Vermiform appendix (tissue), 1 donor: Measurements from ENCODE around the genes TRPM5 and SLC22A18.

- PRO-cap = no peak
Measured at GRCh38 chr11:2157344-2157785, 3.6 kb downstream of the INS start.

DNA sequence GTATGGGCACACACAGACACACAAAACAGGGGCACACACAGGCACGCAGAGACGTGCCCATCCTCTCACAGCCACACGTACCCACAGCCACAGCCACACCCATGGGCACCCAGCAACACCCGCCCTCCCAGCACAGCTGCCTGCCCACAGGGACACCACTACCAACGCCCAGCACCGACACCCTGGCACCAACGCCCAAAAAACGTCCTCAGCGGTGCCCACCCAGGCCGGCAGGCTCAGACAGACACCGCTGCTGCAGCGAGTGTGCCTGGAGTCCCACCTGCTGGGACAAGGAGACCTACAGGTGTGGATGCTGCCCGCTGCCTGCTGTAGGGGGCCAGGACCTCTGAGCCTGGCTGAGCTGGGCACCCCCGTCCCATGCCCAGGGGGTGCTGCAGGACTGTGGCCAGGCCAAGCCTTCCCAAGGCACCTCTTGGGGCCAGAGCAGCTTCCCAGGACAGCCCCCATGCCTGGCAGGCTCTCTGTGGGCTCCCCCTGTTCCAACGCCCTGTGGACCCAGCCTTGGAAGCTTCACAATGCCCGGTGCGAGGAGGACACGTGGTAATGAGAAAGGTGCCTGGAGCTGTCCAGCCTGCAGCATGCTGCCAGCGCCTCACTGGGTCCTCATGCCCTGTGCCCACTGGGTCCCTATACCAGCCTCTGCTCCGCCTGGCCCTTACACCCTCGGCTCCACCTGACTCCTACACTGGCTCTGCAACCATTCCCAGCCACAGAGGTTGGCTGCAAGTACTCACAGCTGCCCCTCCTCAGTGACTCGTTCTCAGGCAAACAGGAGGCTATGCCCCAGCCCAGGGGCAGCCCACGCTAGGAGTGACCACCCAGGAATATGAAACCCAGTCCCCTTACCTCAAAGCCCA lies 45.8 kb upstream of the TH start:
- PRO-cap = no peak

DNA sequence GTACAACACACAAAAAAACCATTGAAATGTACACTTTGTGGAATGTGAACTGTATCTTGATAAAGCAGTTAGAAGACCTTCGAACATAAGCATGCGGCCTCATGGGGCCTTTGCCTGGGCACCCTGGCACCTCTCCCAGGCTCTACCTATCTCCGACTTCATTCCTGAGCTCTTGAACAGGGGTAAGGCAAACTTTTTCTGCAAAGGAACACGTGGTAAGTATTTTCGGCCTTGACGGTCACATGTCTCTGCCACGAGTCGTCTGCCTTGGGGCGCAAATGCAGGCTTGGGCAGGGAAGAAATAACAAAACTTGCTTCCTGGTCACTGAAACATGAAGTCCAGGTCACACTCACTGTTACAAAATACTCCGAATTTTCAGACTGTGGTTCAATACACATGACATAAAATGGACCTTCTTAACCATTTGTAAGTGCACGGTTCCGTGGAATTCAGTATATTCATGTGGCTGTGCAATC lies 3.4 kb upstream of the ASCL2 start:
- PRO-cap = no peak

DNA sequence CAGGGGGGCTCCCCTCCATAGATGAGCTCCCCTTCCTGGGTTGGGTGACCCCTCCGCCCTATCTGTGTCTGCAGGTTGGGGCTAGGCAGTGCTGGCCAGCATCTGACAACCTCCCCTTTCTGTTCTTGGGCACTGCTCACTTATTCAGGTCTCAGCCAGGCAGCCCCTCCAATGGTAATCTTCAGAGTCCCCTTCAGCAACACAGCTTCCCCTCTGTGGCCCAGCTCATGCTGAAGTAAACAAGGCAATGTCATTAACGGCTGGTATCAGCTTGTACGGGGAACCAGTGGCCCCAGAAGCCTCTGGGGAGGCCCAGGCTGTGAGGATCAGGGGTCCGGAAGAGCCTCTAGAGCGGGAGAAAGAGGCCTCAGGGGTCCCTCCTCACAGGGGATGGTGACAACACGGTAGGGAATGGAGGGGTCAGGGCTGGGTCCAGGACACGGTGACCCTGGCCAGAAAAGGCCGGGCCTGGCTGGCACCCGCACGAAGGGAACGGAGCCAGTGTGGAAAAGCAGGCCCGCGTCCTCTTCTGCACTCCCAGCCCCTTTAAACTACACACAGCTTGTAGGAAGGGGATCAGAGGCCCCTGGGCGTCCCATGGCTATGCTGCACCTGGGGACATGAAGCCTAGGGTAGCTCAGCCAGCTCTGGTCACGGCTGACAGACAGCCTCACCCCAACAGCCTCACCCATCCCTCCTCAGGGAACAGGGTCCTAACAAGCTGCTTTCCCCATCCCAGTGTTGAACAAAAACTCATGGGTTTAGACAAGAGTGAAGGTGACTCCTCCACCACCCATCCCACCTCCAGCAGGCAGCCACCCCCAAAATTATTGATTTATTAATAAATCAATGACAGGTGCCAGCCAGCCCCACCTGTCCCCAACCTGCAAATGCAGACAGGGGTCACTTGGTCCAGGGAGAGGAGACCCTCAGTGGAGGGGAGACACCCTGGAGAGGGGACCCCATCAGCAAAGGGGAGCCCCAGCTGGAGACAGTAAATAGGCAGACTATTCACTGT lies 9.3 kb upstream of the CD81 start:
- PRO-cap = no peak

DNA sequence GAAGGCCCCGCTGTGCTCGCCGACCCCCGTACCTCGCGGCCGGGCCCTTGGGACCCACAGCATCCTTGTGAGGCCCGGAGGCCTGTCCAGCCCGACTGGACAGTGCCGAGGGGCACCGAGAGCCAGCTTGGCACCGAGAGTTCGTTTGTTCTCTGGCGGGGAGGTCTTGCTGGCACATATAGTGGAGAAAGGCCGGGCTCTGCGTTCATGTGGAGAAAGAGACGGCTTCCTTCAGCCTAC lies 254 bp downstream of the TSSC4 start:
- PRO-cap = no peak

GRCh38 chr11:2444372-2444734 lies at the start of gene TRPM5:
TRPM5 (minus strand) TSS chr11:2444514.
- PRO-cap = unidirectional peak, minus-strand start at chr11:2444535

GRCh38 chr11:2461188-2461704 lies 16.4 kb downstream of the KCNQ1 start:
- PRO-cap = no peak

DNA sequence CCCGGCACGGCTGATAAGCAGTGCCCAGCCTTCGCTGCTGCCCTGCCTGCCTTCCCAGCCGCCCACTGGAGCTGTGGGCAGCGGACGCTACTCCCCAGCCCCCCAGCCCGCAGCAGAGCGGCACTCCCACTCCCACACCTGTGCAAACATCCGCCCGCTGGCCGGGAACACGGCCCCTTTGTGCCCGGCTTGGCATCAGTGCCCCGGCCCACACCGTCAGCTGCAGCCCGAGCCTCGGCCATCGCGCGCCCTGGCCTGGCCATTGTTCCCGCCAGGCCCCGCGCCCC lies 130.2 kb downstream of the KCNQ1 start:
- PRO-cap = unidirectional peak, minus-strand start at position 67 of the sequence

DNA sequence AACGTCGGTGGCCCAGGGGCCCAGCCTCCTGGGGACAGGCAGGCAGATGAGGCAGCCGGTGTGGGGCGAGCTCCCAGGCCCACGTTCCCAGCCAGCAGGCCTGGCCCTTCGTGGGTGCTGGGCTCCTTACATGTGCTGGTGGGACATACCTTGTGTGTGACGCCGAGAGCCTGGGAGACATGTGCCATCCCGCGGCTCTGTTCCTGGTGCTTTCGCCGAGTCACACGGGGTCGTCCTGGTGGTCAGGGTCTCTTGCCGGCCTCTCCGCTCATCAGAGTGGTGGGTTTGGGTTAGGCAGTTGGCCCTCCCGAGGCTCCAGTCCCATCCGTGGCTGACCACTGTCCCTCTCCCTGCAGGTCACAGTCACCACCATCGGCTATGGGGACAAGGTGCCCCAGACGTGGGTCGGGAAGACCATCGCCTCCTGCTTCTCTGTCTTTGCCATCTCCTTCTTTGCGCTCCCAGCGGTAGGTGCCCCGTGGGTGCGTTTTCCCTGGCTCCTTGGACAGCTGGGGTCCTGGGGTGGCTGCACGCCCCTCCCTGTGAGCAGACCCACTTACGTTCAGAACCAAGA lies 138.4 kb downstream of the KCNQ1 start:
- PRO-cap = no peak

GRCh38 chr11:2825226-2825946 lies 60.2 kb downstream of the CDKN1C start:
- PRO-cap = no peak

GRCh38 chr11:2884860-2885486 lies 602 bp downstream of the CDKN1C start:
- PRO-cap = unidirectional peak, minus-strand start at chr11:2885102

DNA sequence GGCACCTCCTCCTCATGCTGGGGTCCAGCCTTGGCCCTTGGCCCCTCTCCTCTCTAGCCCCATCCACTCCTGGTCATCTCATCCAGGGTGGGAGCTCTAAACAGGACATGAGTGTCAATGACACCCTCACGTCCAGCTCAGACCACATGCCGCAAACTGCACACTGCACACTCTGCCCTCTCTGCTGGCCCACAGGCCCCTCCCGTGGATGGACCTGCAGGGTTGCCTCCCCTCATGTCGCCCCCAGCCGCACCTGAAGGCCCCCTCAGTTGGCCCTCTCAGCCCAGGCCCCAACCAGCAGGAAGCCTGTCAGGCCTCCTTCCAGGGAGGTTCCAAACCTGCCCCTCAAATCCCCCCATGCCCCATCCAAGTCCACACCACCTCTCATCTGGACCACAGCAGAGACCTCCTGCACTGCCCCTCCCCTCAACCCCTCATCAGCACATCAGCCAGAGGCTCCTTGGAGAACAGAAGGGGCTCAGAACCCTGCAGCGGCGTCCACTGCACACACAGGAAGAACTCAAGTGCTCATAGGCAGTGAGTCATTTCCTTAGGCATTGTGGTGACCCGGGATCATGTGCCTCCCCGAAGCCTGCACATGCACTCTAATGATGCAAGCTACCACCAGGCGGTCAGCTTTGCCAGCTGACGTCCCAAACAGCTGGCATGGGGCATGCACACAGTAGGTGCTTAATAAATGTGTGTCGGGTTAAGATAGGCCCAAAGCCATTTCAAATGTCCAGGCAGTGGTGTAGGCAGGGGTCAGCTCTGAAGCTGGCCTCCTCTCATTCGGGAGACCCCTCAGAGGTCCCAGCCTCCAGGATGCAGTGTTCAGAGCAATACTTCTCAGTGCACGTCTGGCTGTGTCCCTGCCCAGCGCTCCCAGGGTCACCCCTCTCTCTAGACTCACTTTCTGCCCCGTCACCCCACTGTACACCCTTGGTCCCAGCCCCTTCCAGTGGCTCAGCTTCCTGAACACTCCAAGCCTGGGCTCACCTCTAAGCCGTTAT lies 3.4 kb upstream of the SLC22A18 start:
- PRO-cap = unidirectional peak, minus-strand start at position 462 of the sequence; unidirectional peak, minus-strand start at position 522 of the sequence

DNA sequence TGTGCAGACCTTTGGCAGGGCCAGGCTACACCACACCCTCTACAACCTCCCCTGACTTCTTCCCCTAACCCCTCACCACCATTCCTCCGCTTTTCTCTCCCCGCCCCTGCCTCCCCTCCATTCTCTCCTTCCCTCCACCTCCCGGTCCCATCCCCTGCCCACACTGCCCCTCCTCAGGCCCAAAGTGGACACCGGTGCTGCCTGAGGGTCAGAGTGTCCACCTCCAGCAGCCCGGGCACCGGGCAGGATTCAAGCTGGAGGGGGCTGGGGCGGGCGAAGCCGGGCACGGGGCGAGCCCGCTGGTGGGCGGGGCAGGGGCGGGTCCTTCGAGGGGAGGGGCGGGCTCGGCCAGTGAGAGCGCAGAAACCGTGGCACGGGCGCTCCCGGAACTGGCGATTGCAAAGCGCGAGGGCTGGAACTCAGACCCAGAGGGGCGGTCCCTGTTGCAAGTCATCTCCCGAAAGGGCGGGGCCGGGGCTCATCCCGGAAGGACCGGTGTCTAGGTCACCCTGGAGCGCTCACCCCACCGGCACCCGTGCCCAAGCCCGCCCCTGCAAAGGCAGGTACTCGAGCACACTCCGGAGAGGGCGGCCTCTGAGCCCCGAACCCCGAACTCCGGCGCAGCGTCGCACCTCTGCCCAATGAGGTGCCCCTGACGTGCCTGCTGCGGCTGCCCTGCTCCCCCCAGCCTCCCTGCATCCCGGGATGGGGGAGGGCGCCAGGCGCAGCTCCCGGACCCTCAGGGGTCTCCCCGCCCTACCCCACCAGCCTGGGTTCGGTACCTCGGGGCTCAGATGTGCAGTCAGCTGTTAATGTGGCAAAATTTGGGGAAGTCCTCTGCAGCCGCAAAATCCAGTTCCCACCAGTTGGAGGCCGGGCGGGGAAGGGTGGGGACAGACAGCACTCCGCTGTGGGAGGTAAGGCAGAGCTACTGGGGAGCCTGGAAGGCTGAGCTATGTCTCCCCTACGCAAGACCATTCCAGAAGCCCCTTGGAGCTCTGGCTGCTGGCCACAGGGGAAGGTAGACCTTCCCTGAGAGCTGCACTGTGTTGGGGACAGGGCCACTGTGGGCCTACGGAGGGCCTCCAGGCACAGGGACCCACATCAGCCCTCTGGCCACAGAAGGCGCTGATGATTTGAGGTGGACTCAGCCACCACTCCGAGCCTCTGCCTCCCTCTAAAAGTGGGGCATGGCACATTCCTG lies at the start of gene SLC22A18:
SLC22A18 (plus strand) TSS at position 477 of the 1,204 bp plus-strand sequence.
- PRO-cap = bidirectional peak, plus-strand start at position 481 of the sequence, minus-strand start at position 391 of the sequence; bidirectional peak, plus-strand start at position 911 of the sequence, minus-strand start at position 578 of the sequence

- PRO-cap = no peak
Measured at GRCh38 chr11:2975332-2976160, 16.6 kb downstream of the NAP1L4 start.

DNA sequence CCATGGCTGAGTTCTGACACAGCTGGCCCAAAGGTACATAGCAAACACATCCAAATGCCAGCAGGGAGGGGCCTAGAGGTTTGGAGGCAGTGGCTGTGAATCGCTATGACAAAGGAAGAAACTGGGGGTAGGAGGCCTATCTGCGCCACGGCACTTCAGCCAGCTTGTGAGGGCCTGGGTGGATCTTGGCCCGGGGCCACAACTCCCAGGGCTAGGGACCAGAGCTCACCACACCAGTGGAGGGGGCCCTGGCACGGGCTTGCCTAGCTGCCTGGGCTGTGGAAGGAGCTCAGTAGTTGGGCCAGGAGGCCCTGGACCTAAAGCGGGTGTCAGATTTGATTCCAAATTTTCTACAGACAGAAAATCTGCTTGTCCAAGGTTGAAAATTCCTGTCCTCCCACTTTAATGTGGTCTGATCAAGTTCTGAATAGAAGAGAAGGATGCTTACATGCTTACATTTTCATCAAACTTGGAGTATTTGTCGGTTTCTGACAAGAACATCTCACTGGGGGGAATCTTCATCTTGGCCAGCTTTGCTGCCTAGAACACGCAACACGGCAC lies 9.5 kb upstream of the NAP1L4 start:
- PRO-cap = no peak

GRCh38 chr11:3058630-3059180 lies 1.5 kb upstream of the CARS1 start:
- PRO-cap = no peak

- PRO-cap = no peak
Measured at GRCh38 chr11:3090810-3091097, 33.5 kb upstream of the CARS1 start.

GRCh38 chr11:3155601-3155993 lies 9.5 kb downstream of the OSBPL5 start:
- PRO-cap = no peak

DNA sequence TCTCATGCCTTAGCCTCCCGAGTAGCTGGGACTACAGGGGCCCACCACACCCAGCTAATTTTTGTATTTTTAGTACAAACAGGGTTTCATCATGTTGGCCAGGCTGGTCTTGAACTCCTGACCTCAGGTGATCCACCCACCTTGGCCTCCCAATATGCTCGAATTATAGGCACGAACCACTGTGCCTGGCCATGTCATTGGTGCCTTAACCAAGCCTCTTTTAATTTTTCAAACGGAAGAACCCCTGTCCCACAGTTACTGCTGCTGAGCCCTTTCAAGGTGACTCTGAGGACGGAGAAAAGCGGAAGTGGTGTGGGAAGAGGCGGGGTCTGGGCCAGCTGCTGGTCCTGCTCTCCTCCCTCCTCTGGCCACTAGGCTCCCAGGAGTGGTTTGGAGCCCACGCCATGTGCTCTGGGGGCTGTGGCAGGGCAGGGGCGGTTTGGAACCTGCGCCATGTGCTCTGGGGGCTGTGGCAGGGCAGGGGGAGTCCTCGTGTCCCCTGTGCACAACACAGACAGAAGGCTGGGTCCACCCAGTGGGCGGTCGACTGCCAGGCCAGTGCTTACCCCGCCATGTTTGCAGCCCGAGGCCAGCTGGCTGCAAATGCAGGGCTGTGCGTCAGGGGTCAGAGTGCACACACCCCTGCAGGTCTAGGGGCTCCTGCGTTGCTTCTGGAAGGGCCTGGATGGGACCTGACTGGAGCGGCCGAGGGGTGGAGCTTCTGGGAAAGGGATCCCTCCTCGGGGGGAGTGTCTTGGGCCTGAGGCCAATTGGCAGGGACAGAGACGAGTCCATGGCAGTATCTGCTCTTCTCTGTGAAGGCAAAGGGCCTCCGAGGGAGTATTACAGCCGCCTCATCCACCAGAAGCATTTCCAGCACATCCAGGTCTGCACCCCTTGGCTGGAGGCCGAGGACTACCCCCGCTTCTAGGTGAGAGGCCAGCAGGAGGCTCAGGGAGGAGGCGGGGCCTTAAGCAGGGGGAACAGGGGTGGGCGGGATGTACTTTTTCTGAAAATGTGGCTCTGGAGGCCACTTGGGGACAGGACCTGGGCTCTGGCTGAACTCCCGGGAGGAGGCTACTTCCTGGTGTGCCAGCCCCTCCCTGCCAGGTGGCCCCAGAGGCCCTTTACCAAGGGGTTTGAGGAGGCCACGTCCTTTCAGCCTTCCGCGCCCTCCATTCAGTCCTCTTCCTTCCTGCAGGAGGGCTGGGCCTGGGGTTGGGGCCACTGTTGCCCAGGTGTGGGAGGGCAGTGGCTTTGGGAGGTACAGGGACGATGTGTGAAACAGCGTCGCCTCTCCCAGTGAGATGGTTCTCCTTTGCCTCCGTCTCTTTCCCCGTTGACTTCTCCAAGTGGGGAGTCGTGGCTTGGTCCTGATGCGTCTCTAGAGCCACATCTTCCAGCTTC lies 25.6 kb upstream of the ZNF195 start:
- PRO-cap = no peak

- PRO-cap = unidirectional peak, plus-strand start at chr11:3664904
Measured at GRCh38 chr11:3664670-3665084, 6.5 kb downstream of the CHRNA10 start.